ENCODE measurements around a stretch of chr13.

DNA sequence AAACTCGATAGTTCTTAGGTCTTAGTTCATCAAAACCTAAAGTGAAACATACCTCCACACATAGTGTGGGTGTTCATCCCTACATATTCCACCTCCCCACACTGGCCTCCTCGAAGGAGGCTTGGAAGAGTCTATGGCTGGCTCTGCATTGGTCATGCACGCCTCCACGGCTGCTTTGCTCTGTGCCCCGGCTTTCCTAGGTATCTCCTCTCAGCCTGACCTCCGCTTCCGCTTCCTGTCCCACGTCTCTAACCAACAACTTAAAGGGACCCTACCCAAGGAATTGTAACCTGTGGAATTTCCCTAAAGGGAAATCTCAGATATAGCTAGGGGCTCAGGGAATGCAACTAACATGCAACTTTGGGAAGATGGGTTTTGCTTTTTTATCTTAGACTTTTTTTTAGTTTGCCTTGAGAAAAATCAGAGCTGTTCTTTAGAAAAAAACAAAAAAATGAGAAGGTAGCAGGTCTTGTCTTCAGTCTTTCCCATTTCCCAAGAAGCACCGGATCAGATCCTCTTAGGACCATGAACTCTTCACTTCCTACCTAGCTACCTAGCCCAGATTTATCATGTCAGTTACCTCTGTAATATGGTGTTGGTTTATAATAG is 79.6 kb upstream of the MBNL2 start:
- PRO-cap = unidirectional peak, minus-strand start at position 177 of the sequence

GRCh38 chr13:97220297-97221037 is 1.7 kb upstream of the MBNL2 start:
- PRO-cap = no peak

DNA sequence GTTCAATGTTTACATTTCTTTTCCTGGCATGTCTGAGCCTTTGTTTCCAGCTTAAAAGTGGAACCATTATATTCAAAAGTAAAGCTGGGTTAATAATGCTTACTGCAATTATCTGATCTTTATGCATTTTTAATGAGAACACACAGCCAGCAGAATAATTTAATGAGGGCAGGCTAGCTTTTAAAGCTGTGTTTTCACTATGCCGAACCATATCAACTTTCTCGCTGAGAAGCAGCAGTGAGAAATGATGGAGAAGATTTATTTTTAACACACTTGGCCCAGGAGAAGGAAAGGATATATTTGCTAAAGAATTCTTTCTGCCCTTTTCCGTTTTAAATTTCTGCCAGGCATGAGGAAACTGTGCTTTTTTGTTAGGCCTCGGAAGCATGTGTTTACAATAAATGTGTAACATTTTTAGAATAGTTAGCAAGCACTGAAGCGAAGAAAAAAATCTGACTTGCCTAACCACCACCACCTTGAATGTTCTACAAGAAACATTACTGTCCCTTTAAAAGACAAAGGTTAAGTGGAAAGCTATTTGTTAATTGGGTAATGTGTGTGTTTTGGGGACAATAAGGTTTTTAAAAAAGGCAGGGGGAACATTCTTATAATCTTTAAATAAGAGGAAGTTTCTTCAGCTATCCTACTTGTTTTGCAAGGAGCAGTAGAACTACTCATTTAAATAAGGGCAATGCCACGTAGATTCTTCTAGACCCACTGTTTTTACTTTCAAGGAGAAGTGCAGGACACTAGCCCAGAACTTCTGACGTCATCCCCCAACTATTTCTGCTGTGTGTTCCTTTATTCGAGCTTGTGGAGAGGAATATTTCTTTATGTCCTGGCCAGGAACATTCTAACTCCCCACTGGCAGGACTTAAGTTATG is 1.2 kb downstream of the MBNL2 start:
- PRO-cap = bidirectional peak, plus-strand start at position 834 of the sequence, minus-strand start at position 719 of the sequence

GRCh38 chr13:97242600-97243312 is 20.6 kb downstream of the MBNL2 start:
- PRO-cap = no peak

GRCh38 chr13:97278545-97279573 is 56.7 kb downstream of the MBNL2 start:
- PRO-cap = no peak

GRCh38 chr13:97367457-97368021 is 66.4 kb upstream of the RAP2A start:
- PRO-cap = no peak

- PRO-cap = no peak
Observed at GRCh38 chr13:97407254-97408053, 26.5 kb upstream of the RAP2A start.

- PRO-cap = no peak
Observed at GRCh38 chr13:98252771-98253175, 75.7 kb upstream of the RNF113B start.

DNA sequence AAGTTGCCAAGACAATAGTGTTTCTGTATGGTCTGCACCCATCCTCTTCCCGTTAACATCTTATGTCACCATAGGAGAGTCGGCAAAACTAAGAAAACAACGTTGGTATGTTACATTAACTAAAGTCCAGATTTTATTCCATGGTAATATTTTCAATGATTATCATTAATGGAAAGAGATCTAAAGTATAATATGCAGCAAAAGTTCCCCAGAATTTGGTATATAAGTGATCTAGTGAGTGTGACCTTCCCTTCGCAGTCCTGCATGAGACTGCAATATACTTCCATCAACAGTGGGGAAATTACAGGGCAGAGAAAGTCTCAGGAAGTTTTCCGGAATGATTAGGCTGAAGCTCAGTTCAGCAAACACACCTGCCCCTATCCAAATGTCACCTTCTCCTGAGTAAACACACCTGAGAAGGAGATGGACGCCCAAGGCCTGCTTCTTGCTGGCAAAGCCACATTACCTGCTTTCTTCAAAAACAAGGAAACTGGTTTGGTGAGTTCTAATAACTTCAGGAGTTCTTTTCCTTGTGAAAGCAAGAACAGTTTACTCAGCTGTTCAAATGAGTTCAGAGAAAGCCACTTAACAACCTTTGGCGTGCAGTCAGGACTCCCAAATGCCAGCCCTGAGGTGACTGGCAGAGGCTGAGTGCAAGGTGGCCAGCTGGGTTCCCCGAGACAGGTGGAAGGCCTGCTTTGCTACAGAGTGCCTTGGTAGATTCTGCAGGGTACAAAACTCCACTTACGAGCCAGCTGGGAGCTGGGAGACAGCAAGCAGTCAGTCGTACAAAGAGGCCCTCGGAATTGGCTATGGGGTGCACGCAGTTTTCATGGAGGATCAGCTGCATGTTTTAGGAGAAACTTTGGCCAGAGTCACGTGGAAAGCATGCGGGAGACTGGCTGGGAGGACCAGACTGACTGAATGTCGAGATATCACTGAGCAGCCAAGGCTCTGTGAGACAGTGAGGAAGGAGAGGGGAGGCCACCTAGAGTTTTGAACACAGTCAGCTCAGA is 160.5 kb downstream of the STK24 start:
- PRO-cap = no peak

DNA sequence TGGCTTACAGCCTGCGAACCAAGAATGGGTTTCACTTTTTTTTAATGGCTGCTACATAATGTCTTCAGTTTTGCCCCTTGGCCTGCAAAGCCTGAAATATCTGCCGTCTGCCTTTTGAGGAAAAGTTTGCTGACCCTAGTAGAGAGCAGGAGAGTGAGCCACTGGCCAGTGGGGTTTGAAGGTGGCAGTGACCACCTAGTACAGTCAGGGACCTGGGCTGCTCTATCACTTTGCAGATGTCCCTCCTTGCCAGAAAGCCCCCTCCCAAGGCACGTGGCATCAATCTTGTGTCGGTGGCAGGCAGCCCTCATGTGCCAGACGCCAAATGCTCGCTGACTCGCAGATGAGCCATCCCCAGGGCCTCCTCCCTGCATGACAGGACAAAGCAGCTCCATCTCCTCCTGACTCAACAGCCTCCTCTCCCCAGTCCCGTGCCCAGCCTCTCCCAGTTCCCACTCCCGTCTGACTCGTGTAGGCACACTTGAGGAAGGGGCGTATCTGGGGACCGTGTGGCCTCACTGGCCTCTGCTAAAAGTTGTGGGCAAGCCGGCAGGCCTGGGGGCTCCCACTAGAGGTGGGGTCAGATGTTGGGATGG is 133.7 kb downstream of the STK24 start:
- PRO-cap = no peak

- PRO-cap = no peak
Observed at GRCh38 chr13:98503754-98504298, 73.1 kb downstream of the STK24 start.

DNA sequence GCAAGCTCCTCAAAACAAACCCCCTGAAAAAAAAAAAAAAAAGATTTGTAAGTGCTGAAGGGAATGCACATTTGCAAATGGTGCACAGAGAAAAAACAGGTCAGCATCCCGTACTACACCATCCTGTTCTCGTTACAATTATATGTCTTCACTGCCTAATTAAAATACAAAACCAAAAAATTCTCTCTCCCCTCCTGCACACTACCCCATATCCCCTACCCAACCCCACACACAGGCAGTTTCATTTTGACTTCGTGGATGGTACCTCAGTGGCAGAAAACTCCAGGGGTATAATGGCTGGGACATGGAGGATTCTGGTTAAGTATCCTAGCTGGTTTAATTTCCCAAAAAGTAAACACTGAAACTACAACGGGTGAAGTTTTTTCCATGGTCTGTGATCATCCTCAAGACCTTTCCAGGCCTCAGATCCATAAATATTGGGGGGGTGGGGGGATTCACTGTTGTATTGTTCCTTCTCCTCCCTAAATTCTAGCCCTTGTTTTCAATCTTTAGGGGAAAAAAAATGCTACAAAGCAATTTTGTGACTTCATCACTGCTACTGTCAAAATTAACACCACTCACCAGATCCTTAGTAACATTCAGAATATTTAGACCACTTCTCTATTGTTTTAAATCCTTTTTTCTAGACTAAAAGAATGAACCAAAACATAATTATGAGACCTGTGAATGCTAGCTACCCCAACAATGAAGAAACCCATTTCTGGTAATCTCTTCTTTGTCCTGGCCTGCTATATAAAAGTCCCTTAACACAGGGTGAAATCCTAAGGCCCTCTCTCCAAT is 61.6 kb downstream of the STK24 start:
- PRO-cap = no peak

DNA sequence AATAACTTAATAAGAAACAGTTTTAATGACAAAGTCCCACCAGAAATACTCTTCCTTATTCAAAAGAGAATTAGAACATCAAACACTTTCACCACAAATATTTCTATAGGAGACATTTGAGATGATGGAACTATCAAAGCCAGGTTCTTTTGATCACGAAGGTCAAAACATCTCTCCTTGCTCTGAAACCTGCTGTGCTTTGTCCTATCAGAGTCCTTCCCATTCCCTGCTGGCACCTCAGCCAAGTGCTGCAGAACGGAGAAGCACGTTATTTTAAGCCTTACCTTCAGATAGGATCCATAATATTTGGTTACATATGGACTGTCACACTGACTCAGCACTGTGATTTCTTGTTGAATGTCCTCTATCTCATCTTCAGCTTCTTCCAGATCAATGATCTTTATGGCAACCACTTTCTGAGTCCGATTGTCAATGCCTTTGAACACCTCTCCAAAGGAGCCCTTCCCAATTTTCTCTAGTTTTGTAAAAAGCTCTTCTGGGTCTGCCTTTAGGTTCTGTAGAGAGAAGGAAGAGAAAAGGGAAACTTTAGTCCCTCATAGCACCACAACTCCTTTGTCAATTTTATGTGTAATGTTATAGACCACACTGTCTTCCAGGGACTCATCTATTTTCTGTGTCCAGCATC is 57.8 kb downstream of the STK24 start:
- PRO-cap = no peak

GRCh38 chr13:98653362-98653785 is 76.5 kb upstream of the STK24 start:
- PRO-cap = no peak

GRCh38 chr13:98892536-98893054 is 85.3 kb downstream of the DOCK9 start:
- PRO-cap = no peak

DNA sequence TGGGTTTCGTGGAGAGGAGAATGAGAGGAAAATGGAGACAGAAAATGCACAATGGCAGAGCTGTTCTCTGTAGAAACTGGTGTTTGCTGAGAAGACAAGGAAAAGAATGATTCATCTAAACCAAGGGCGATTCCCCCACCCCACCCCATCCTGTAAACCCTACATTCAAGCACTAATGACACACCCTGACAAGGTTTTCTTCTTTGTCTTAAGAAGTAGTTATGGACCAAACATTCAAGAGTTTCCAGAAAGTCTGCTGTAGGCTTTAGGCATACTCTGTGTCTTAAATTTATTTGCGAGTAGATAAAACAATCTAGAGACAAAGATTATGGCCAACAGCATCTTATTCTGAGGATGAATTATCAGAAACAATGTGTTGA is 68.8 kb downstream of the DOCK9 start:
- PRO-cap = no peak

DNA sequence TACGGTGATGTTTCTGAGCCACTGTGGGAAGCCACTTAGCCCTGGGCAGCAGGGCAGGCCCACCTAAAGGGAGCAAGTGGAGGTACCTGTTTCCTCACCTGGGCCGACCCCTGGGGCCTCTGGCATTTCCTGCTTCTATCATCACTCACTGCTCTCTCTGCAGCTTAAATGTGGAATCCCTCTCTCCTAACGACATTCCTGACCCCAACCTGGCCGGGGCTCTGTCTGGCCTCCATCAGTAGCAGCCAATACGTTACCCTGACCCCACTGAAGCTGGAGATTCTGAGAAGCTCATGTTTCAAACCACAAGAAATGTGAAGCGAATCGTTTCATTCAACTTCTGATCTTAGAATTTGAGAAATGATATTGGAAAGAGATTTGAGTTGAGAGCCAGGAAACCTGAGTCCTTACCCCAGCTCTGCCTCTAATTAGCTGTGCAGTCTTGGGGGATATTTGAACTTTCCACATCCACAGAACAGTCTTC is 39.9 kb downstream of the DOCK9 start:
- PRO-cap = no peak

GRCh38 chr13:98994512-98995325 is 16.9 kb upstream of the DOCK9 start:
- PRO-cap = no peak

- PRO-cap = unidirectional peak, plus-strand start at chr13:99062749
Observed at GRCh38 chr13:99062365-99063299, 84.8 kb upstream of the DOCK9 start.

GRCh38 chr13:99228575-99229490 is 28.2 kb downstream of the UBAC2 start:
- PRO-cap = no peak

Data from left lung (tissue), 1 donor.